Daoy (cell line): ENCODE results near the genes LBX1, NPM3 and ELOVL3.

DNA sequence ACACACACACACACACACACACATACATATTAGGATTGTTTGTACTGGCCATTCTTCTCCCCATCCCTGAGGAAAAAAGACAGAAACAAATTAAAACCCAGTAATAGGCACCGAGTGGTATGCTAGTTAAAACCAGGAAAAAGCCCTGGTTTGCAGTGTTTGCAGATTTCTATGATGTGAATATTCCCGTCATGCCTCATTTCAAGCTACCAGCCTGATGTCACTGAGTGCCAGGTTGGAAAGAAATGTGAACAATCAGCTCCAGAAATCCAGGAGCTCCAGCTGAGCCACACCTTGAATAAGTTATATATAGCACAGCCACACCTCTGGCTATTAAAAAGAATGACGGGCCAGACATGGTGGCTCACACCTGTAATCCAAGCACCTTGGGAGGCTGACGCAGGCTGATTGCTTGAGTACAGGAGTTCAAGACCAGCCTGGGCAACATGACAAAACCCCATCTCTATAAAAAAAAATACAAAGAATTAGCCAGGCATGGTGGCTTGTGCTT lies 18.8 kb upstream of the SLF2 start:
- RAMPAGE, long total RNA = no peak

GRCh38 chr10:101005192-101005774 lies 5.7 kb downstream of the LZTS2 start:
- RAMPAGE, long total RNA = no peak

- RAMPAGE, long total RNA = no peak
Observed at GRCh38 chr10:101063266-101064117, 1.7 kb downstream of the KAZALD1 start.

DNA sequence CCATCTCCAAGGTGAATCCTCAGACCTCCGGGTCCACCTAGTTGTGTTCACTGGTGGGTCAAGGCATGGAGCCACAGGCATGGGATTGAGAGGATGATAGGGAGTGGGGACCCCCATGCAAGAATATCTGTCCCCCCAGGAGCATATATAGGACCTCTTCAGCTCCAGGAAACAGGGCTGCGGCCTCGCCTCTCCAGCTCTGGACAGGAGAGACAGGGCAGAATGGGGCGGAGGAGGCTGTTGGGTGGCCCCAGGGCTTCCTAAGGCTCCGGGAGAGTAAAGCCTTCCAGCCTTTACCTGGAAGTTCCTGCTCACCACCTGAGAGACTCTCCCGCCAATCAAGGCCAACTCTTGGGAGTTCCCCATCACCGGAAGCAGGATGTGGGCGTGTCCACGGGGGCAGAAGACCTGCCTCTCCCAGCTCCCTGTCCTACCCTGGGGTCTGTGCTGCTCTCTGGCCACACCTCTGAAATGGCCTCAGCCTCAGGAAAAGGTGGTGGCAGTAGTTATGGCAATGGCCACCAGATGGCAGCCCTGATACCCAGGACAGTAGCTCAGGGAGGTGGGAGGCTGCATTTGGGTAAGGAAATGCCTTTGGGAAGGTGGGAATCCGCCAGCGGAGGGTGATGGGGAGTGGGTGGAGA lies 33.6 kb downstream of the KAZALD1 start:
- RAMPAGE, long total RNA = no peak

- RAMPAGE, long total RNA = no peak
Observed at GRCh38 chr10:101139157-101140279, 8.4 kb downstream of the TLX1 start.

DNA sequence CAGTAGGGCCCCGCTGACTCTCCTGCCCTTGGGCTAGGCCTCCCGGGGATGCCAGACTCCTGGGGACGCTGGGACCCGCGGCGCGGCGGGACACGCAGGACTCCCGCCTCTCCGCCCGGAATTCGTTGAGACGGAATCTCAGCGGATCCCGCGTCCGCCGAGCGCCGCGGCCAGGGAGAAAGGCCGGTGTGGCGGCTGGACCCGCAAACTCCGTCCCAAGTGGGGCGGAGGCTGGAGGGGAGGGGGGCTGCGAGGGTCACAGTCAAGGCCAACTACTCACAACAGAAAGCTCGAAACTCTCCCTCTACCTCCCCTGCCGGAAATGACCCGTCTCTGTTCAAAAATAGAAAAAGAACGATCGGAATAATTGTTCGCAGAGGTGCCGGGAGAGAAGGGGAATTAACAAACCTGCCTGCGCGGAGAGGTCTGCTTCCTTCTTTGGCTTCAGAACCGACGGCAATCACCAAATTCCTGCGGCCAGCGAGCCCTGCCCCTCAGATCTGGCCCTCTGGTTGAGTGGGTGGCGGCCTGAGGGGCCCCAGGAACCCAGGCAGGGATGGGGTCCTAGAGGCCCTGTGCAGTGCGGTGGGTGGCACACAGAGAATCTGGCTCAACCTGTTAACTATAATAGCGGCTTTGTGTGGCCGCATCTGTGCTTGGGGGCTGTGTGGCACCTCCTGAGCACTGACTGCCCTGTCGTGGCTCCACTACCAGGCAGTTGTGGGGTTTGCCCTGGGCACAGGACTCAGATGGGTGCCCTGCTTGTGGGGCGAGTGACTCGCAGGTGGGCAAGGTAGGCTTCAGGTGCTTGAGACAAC lies 9.4 kb downstream of the TLX1 start:
- RAMPAGE, long total RNA = no peak

GRCh38 chr10:101229326-101230229 lies at the start of gene LBX1:
Gene LBX1, minus strand, starts transcription at chr10:101229463.
- RAMPAGE, long total RNA = no peak

DNA sequence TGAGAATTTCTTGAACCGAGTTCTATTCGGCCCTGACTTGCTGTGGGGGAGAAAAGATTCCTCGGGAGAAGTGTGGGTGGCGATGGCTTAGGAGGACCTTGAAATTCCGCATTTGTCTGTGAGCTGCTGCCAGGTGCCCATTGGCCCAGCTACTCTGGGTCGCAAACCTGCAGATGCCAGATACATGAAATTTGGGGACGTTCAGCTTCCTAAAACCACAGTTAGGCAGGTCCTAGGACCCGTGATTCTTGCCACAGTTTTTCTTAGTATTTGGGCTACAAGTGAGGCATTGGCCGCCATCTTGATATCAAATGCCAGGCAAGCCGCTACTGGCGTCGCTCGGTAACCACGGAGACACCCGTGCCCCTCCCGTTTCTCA lies 533 bp upstream of the BTRC start:
- RAMPAGE, long total RNA = no peak

DNA sequence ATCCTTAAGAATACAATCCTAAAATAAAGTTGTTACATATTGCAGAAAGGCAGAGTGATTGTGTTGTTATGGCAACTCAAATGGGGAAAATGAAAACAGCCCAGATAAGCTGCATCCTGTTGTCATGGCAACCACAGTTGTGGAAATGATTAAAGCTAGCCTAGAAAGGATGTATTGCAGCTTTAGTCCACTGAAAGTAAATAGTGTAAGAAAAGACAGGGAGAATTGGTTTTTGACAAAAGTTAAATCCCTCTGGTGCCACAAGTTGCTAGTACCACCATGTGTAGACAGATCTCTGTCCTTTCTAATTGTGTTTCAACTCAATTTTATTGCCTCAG lies 43.2 kb downstream of the BTRC start:
- RAMPAGE, long total RNA = no peak

DNA sequence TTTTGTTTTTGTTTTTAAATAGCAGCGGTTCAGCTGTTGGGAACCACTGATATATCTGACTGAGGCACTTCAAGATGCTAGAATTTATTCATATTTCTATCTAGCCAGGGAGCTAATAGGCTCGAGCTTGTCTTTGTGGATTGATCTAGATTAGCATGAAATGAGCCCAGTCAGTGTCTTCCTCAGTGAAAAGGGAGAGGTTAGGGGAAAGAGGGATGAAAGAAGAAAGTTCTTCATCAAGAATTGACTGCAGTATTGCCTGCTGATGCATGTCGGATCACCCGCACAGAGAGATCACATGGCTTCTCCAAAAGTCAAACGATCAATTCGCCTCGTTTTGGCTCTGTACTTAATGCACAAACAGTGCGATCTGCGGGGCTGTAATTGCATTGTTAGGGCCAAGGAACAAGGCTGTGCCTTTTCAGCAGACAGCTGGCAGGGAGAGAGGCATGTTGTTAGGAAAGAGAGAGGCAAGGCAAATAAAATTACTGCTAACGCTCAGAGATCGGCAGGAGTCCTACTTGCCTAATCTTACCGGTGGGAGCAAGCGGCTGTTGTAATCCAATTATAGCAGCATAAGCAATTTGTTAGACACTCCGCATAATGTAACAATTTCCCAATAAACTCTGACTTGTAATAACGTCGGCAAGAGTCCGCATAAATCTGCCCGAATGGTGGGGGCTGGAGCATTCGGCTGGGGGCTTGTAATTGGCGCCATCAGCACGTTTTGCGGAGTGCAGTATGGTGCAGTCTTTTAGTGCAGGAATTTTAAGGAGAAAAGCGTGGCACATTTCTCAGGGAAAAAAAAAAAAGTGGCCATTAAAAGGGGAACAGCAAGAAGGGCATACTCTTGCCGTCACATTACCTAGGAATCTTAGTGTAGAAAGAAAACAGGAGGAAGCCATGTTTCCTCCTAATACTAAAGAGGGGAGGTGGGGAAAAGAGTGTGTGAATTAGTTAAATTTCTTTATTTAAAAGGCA lies 102.1 kb downstream of the POLL start:
- RAMPAGE, long total RNA = no peak

- RAMPAGE, long total RNA = no peak
Observed at GRCh38 chr10:101687411-101688208, 7.4 kb downstream of the FBXW4 start.

- RAMPAGE, long total RNA = no peak
Observed at GRCh38 chr10:101725769-101726345, 30.9 kb upstream of the FBXW4 start.

- RAMPAGE, long total RNA = no peak
Observed at GRCh38 chr10:101783188-101784194, at the start of gene NPM3. Gene NPM3, minus strand, starts transcription at chr10:101783446.

DNA sequence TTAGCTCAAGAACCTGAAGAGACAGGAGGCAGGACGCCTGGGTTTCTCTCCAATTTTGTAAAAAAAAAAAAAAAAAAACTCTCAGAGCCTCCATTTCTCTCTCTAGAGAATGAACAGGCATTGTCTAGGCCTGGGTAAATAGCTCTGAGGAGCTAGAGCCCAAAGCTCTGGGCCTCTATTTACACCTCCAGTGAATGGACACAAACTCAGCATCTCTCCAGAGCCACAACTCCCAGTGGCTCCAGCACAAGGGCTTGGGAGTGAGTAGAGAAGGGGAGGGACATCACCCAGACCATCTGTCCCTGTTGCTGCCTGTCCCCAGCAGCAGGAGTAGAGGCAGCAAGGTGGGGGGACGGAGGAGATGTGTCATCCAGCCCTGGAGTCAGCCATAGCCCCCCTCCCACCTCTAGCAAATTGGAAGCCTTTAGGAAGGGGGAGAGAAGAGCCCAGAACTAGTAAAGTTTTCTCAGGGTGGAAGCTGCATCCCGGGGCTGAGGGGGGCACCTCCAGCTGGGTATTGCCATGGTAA lies 6.4 kb downstream of the LDB1 start:
- RAMPAGE, long total RNA = no peak

- RAMPAGE, long total RNA = no peak
Observed at GRCh38 chr10:102121005-102121548, 909 bp upstream of the LDB1 start.

GRCh38 chr10:102161303-102161987 lies 9.3 kb downstream of the NOLC1 start:
- RAMPAGE, long total RNA = no peak

DNA sequence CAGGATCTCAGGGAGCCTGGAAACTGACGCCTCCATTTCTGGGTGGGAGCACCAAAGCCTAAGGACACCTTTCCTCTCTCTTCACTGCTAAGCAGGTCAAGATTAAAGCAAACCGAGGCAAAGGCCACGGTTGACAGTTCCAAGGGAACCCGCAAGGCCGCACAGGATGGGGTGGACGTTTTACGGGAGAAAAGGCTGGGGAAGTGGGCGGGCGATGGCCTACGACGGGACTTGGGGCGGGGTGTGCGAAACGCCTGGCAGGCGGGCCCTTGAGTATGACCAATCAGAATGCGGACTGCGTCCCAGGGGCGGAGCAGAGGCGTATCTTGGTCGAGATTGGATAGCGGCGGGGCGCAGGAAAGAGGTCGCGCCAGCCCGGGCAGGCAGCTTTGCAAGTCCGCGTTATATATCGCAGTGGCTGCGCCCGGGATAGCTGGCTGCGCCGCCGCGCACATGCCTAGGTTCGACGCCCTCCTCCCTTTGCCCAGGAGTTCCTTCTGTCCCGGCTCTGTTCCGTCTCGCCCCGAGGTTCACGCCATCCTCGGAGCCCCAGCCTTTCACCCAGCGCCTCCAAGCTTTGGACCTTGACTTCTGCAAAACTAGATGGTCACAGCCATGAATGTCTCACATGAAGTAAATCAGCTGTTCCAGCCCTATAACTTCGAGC lies at the start of gene ELOVL3:
ELOVL3 (plus strand) TSS at position 354 of the 667 bp plus-strand sequence.
- RAMPAGE, long total RNA = no peak

GRCh38 chr10:102310432-102311790 lies 65.6 kb downstream of the GBF1 start:
- RAMPAGE, long total RNA = no peak

DNA sequence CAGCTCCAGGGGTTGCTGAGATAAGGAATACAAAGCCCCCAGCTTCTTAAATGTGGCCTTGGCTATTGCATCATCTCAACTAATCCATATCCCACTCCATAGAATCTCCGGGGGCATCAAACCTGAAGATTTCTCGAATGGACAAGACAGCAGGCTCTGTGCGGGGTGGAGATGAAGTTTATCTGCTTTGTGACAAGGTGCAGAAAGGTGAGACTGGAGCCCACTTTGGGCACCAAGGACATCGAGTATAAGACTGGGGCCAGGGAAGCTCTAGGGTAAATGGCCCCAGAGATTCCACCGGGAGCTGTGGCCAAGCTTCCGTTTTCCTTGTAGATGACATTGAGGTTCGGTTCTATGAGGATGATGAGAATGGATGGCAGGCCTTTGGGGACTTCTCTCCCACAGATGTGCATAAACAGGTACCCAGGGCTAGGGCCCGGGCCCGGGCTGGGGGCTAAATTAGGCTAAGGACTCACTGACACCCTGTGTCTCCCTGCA lies 2.4 kb downstream of the NFKB2 start:
- RAMPAGE, long total RNA = no peak

GRCh38 chr10:102400386-102401033 lies 5.0 kb downstream of the NFKB2 start:
- RAMPAGE, long total RNA = no peak